Epithelial cell of esophagus (primary cell): ENCODE measurements around the gene MRPS7.

- RRBS: 95% methylated on average over 3 of the region's 5 CpGs
Observed at GRCh38 chr17:74443703-74444037, 11.8 kb downstream of the GPRC5C start.

GRCh38 chr17:74452171-74452905, 14.1 kb upstream of the CD300A start:
- RRBS: no CpG with 5 or more reads among the region's 17 CpGs

DNA sequence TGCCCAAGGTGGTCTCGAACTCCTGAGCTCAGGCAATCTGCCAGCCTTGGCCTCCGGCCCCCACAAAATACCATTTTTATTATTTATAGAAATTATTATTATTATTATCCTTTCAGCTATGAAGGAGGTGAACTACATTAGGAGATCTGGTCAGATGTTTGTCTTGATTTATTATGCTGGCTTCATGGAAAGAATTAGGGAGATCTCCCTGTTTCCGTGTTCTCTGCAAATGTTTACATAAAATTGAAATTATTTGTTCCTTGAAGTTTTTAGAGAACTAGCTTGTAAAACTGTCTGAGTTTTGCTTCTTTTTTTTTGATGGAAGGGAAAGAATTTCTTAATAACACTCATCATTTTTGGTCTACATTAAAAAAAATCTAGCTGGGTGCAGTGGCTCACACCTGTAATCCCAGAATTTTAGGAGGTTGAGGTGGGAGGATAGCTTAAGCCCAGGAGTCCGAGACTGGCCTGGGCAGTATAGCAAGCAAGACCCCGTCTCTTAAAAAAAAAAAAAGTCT, 2.5 kb downstream of the CD300A start:
- RRBS: no CpG with 5 or more reads among the region's 5 CpGs

DNA sequence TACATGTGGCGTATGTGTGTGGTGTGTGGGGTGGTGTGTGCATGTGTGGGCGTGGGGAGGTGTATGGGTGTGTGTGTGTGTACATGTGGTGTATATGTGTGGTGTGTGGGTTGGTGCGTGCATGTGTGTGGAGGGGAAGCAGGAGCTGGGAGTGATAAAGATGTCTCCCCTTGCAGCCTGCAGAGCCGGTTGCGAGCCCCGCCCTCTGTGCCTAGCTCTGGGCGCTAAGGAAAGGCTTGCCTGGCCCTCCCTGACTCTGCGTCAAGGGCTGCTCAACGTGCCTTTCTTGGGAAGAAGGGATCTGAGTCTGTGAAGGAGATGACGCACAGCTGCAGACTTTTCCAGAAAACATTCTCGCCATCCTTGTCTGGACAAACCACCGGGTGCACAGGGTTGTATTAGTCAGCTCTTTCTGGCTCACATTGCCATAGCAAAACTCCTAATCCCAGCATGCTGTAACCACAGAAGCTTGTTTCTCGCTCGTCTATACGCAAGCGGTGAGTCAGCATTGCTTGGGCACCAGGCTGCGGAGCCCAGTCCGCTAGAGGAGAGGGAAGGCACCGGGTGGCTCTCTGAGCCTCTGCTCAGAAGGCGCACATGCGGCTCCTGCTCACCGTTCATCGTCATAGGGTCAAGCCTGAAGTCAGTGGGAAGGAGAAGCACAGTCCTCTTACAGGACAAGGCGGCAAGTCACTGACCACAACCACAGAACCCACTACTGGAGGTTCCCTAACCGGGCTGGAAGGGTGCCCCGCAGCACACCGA, 22.7 kb downstream of the CD300LD start:
- RRBS: no CpG with 5 or more reads among the region's 27 CpGs

GRCh38 chr17:74631633-74632672, 8.4 kb upstream of the CD300E start:
- RRBS: no CpG with 5 or more reads among the region's 17 CpGs

DNA sequence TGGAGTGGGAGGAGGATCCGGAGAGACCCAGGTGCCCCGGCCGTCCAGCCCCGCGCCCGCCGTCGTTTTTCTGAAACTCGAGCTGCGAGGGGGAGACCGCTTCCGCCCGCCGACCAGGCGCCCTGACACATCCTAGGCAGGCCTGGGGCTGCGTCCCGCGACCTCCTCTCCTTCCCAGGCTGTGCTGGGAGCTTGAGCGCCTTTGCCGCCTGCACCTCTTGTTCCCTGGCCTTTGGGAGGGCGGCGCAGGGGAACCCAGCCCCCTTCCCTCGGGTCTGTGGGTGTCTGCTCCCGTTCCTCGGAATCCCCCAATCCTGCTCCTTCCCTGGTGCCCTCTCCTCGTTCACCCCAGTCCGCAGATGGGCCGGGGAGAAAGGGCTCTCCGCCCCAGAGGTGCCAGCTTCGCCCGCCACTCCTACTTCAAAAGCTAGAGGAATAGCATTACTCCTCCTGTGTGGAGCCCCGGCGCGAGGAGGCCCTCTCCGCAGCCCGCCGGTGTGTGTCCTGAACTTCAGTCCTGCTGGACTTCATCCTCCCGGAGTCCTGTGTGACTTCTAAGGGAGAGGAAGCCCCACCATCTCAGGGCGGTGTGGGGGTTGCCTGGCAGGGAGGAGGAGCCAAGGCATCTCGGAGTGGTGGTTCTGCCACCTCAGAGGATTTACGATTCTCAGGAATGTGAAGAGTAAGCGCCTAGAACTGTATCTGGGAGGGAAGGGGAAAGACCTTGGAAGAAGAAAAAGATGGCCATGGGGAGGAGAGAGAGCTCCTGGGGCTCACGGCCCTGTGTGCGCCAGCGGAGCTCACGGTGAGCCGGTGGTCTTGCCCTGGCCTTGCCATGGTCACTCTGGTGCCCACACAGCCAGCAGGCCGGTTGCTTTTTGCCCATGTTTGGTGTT, 1.1 kb downstream of the NHERF1 start:
- RRBS: 17% methylated on average over 7 of the region's 48 CpGs

DNA sequence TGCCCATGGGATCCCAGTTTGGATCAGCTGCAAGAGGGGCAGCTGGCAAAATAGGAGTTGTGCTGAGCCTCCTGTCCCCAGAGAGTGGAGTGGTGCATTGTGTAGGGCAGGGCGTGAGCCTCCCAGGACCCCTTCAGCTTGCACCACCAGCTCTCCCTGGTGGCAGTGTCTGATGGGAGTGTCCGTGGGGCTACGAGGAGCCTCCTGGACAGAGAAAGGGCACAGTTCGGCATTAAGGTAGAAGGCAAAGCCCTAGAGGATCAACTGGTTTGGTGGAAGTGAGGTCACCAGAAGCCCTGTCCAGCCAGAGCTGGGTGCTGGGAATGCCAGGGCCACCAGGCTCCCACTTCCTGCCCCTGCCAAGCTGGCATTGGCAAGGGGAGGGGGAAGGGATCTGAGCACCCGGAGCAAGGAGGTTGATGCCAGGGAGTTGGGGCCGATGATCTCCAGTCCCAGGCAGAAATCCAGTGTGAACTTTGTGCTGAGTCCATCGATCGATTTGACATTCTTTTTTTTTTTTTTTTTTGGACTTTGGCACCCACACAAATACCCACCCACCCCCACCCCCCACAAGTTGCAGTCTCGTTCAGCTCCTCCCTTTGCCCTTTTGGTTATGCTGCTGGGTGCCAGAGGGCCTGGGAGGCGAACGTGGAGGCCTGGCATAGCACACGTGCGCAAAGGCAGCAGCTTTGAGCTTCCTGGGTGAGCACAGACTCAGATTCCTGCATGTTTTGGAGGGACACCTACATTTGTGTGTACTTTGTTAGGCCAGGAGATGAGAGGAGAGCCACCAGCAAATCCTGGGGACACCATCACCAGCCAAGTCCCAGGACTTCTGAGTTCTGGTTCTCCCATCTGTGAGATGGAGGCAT, 2.0 kb downstream of the NHERF1 start:
- RRBS: no CpG with 5 or more reads among the region's 13 CpGs

- RRBS: no CpG with 5 or more reads among the region's 10 CpGs
Observed at GRCh38 chr17:74752687-74753384, 4.4 kb downstream of the NHERF1 start.

- RRBS: no CpG with 5 or more reads among the region's 7 CpGs
Observed at GRCh38 chr17:74839047-74839600, 20.6 kb downstream of the GRIN2C start.

DNA sequence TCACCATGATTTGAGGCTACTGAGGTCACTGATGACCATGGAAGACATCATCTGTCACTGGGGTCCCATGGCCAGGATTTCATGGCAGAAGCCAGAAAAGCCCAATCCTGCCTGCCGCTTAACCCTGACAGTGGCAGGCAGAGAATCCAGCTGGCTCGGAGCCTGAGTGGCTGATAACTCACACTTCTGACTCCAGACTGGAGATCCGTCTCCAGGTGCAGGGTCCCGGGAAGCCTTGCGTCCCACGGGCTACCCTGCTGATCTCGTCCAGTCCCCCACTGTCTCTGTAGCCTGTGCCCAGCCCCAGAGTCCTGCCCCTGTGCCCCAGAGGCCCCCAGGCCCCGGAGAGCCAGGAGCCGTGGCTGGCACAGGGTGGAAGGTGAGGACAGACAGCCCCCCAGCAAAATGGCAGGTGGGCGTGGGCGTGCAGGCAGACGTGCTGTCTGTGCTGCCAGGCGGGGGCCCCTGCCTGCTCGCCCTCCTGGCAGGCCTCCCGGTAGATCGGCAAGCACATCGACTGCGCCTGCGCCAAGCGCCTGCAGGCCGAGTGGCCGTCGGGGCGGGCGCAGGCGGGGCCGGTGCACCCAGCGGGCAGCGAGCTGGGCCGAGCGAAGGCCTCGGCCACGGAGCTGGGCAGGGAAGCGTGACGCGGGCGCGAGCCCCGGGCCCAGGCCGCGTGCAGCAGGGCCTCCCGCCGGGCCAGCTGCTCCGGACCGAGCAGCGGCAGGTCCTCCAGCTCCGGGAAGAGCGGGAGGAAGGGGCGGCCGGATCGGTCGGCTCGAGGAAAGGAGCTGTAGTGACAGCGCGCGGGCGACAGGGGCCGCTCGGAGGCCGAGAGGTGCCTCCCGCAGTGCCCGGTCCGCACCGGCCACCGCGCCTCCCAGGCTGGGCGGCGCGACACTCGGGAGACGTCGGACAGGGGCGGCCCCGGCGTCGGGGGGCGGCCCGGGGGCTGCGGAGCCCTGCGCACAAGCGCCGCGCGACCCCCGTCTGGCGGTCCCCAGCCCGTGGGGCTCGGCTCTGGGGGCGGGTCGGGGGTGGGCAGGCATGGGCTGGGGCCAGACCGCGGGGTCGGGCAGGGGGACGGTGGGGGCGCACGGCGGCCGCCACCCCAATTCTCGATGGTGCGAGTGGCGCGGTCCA, 17.1 kb downstream of the GRIN2C start:
- RRBS: 2% methylated on average over 42 of the region's 102 CpGs

- RRBS: 77% methylated on average over 4 of the region's 18 CpGs
Observed at GRCh38 chr17:74847180-74847651, 12.5 kb downstream of the GRIN2C start.

GRCh38 chr17:75021918-75022310, 9.4 kb downstream of the MRPL58 start:
- RRBS: no CpG with 5 or more reads among the region's 8 CpGs

- RRBS: 0% methylated on average over 11 of the region's 65 CpGs
Observed at GRCh38 chr17:75034418-75035322, 12.1 kb downstream of the ATP5PD start.

GRCh38 chr17:75047755-75048112, 709 bp downstream of the KCTD2 start:
- RRBS: no CpG with 5 or more reads among the region's 10 CpGs

DNA sequence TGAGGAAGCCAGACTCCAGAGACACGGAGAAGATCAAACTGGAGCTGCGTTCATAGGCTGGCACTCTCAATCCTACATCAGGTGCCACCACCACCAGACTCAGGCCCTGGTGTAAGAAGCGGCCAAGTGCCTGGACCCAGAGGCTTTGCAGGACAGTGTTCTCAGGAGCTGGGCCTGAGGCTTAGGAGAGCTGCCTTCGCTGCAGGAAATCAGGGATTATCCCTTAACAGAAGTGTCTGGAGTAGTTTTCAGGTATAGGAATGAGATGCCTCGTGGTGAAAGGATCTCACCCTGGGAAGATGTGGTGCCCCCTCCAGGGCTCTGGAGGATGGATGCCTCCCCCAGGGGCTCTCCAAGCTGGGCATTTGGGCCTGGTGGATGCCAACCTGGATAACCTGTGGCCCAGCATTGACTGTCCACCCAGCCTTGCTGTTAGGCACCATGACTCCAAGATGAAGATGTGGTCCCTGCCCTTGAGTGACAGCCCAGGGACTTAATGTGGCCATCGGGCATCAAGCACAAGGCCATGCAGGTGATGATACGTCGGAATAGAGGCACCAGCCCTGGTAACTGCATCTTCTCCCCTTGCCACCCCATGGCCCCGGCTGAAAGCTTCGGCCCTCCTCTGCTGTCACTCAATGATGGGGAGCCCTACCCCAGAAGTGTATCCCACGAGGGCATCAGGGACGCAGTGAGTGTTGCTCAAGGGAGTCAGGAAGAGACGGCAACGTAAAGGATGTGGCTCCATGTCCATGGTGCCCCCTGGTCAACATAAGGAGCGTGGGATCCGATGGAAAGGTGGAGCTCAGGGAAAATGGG, 2.1 kb downstream of the NT5C start:
- RRBS: no CpG with 5 or more reads among the region's 16 CpGs

GRCh38 chr17:75255830-75256863, 5.3 kb downstream of the GGA3 start:
- RRBS: no CpG with 5 or more reads among the region's 13 CpGs

DNA sequence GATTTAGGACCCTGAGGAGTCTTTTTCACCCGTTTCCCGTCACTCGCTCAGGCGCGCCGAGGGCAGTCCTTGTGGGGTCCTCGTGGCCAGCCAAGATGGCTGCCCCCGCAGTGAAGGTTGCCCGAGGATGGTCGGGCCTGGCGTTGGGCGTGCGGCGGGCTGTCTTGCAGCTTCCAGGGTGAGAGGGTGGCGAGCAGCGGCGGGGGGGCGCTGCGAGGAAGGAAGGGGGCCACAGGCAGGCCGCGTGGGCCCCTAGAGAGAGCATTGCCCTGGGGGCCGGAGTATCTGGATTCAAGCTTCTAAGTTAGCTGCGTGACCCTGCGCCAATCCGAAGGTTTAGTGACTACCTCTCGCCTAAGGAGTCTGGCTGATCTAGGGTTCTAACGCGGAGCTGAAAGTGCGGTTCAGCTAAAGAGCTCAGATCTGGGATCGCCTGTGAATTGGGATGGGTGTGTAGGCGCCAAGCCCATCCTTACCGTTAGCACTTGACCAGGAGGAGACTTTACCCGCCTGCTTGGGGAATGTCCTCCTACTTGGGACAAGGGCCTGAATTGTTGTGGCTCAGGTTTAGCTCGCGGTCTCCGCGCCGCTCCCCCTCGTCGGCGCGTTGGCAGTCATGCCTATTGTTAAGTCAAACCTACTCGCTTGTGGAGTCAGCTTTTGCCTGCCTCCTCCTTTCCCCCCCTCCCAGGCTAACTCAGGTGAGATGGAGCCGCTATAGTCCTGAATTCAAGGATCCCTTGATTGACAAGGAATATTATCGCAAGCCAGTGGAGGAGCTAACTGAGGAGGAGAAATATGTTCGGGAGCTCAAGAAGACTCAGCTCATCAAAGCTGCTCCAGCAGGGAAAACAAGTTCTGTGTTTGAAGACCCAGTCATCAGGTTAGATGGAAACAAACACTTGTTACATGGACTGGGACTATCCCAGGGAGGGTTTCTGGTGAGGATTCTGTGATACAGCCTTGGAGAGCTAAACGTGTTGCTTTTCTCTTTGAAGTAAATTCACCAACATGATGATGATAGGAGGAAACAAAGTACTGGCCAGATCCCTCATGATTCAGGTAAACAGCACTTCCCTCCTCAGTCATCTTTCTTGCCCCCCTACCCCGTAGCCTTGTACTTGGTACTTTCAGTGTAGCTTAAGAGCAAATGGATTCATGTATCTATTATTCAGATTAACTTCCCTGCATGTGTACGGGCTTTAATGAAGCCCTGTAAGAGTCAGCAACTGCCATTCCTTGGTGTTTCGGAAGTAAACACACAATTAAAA, at the start of gene MRPS7:
MRPS7 (plus strand) TSS at position 74 of the 1,271 bp plus-strand sequence.
- RRBS: no CpG with 5 or more reads among the region's 50 CpGs

DNA sequence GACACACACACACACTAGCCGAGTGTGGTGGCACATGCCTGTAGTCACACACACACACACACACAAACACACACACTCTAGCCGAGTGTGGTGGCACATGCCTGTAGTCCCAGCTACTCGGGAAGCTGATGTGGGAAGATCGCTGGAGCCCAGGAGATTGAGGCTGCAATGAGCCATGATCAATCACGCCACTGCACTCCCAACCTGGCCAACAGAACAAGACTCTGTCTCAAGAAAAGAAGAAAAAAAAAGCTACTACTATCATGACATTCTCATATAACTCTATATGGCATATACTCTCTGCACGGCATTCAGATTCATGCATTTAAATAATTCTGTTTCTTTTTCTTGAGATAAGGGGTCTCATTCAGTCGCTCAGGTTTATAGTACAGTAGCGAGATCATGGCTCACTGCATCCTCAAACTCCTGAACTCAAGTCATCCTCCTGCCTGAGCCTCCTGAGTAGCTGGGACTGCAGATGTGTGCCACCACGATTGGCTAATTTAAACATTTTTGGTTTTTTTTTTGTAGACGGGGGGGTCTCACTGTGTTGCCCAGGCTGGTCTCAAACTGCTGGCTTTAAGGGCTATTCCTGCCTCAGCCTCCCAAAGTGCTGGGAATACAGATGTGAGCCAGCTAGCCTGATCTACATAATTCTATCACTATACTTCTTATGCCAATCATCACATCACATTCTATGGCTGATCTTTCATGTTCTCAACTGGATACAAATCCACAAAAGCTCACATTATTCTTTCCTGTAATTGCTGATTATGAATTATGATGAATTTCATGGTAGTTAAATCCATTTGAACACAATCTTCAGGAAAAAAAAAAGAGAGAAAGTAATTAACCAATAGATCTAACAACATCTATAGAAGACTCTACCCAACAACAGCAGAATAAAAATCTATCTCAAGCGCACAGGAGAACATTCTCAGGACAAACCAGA, 30.6 kb downstream of the GRB2 start:
- RRBS: no CpG with 5 or more reads among the region's 11 CpGs

- RRBS: no CpG with 5 or more reads among the region's 9 CpGs
Observed at GRCh38 chr17:75455837-75456313, 560 bp upstream of the TMEM94 start.

GRCh38 chr17:75517311-75518202, 1.2 kb downstream of the TSEN54 start:
- RRBS: 10% methylated on average over 1 of the region's 11 CpGs